SJSA1 (cell line): ENCODE measurements around a stretch of chr9.

GRCh38 chr9:94844938-94845662 lies 118.6 kb downstream of the AOPEP start:
- RAMPAGE, long total RNA, result no peak

DNA sequence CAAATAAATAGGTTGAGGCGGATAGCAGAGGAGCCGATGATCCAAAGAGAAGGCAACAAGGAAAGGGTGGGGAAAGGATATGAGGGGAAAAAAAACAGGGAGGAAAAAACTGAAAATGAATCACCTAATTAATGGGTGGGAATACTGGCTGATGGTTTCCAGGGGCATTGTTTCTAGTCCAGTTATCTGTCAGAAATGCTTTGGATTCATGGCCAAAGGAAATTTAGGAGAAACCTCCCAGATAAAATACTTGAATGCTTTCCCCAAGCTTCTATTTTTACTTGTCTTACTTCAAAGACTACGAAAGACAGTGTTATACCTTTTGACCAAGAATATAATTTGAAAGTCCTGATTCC lies 146.5 kb downstream of the AOPEP start:
- RAMPAGE, long total RNA, result no peak

DNA sequence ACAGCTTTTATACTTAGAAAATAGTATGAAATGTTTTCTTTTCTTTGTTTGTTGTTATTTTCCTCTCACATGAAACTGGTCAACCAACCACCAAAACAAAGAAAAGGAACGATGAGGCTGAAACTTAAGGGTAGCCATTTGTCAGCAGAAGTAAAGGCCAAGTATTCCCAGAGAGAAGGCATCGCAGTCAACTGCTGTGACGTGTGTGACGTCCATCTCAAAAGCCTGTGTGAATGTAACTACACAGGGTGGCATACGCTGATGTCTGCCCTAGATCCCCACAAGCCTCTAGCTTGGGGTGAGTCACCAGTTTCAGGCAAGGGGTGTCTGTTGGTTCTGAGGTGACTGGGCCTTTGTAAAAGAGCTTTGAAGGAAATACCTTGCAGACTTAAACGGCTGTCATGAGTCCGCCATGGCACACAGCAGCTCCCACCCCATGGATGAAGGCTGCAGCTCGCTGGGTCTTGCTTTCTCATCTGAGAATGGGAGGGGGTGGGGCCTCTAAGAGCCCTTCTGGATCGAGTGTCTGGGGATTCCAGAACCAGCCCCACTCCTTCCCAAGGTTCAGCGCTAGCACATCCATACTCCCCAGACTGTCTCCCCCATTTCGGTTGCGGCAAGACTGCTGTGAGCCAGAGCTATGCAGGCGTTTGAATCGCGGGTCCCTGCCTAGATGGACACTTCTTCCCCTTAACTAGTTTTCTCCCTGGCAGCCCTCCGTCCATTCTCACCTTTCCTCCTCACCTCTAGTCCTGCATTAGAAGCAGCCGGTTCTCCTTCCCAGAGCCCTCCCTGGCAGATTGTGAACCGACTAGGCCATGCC lies 183.1 kb downstream of the AOPEP start:
- RAMPAGE, long total RNA, result no peak

- RAMPAGE, long total RNA, result no peak
Observed at GRCh38 chr9:94921748-94922098, 195.2 kb downstream of the AOPEP start.

GRCh38 chr9:94922653-94923371 lies 196.3 kb downstream of the AOPEP start:
- RAMPAGE, long total RNA, result no peak

GRCh38 chr9:94950847-94951440 lies 224.4 kb downstream of the AOPEP start:
- RAMPAGE, long total RNA, result no peak

DNA sequence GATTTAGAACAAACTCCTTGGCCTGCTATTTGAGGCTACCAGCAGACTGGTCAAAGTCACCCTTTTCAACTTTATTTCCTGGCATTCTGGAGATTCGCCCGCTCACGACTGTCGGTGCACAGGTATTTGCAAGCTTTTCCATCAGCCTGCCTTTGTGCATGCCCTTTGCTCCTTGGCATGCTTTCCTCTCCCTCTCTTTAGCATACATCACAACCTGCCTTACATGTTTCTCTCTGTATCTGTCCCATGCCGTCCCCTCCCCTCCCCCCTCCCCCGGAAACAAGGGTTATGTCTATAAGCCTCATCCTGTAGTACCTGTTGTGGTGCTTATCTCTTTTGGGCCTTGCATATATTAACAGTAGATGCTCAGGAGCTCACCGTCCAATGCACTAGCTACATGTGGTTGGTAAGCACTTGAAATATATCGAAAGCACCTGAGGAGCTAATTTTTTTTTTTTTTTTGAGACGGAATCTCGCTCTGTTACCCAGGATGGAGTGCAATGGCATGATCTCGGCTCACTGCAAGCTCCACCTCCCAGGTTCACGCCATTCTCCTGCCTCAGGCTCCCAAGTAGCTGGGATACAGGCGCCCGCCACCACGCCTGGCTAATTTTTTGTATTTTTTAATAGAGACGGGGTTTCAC lies 257.2 kb downstream of the AOPEP start:
- RAMPAGE, long total RNA, result no peak

GRCh38 chr9:94992453-94993099 lies 266.1 kb downstream of the AOPEP start:
- RAMPAGE, long total RNA, result no peak

DNA sequence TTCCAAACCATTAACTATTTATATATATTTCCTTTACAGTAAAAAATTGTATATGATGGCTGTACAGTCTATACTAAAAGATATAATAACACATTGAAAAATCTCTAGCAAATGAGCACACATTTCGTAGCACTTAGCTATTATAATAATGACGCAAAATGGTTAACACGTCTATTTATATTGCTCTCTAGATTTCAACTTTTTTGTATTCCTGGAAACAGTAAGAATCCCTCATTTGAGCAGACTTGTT lies 277.1 kb downstream of the AOPEP start:
- RAMPAGE, long total RNA, result no peak

- RAMPAGE, long total RNA, result no peak
Observed at GRCh38 chr9:95008160-95009018, 281.9 kb downstream of the AOPEP start.

DNA sequence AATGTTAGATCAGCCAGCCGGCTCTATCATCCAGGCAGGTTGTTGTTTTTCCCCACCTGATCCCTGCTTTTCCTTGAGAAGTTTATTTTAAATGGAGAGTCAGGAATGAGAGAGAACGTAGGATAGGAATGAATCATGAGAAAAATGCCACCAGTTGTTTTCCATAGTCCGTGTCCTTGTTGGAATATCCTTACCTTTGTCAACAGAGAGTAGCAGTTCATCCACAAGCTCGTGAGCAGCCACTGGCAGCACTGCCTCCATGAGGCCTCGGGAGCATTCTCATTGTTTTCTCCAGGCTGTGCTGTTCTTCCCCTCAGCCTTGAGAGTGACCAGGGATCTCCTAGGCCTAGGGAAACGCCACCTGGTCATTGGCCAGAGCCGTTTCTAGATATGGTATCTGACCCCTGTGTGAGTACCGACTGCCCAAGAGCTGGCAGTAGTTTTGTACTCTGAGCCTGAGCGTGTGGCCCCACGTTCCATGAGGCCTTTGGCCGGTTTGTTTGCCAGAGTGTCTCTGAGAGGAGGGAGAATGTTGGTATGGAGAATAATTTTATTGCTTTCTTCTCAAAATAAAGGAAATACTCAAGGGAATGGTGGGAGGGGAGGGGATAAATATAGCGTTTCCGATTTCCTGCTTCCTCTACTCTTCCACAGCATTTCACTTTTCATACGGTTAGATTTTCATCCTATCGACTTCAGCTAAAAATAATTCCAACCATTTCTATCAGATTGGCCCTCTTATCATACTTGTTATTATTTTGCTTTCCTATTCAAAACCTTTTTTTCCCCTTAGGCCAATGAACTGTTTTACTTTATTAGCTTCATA lies 293.2 kb downstream of the FANCC start:
- RAMPAGE, long total RNA, result no peak

DNA sequence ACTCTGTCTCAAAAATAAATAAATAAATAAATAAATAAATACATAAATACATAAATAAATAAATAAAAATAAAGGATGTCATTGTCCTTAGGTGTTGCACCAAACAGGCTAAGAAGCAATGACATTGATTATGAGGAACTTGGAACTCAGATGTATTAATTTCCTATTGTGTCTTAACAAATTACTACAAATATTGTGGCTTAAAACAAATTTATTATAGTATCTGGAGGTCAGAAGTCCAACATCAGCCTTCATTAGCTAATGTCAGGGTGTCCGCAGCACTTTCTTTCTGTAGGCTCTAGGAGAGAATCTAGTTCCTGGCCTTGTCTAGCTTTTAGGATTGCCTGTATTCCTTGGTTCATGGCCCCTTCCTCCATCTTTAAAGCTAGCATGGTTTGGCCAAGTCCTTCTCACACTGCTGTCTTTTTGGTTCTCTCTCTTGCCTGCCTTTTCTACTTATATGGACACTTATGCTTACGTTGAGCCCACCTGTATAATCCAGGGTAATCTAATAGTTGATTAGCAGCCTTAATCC lies 275.1 kb downstream of the FANCC start:
- RAMPAGE, long total RNA, result no peak

DNA sequence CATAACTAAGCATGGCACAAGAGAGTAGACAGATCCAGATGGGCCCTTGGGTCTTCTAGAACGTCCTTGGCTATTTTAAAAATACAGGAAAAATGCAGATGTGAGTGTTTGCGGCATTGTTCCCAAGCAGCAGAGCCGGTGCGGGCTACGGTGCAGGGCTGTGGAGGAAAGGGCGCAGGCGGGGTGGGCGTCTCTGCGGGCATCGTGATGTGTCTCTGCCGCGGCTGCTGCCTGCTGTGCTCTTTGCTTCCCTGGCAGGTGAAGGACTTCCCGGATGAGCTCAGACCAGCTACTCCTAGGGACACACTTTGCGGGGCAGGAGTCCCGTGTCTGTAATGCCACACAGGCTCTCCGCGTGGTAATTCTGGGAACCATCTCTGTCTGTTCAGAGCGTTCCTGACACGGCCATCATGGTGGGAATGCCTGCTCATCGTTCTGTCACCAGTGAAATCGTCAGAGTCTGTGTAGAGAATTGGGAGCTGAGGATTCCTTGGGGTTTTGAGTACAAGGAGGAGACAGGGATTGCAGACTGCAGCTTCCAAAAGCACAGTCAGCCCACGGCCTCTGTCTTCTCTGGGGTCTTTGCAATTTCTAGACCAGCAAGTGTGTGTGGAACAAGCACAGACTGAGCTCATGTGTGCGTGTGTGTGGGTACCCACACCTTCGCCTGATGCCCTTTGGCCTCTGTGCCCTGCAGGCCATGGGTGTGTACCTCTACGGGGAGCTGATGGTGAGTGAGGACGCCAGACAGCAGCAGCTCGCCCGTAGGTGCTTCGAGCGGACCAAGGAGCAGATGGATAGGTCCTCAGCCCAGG lies 235.4 kb downstream of the FANCC start:
- RAMPAGE, long total RNA, result no peak

GRCh38 chr9:95102472-95103078 lies 214.9 kb downstream of the FANCC start:
- RAMPAGE, long total RNA, result no peak

DNA sequence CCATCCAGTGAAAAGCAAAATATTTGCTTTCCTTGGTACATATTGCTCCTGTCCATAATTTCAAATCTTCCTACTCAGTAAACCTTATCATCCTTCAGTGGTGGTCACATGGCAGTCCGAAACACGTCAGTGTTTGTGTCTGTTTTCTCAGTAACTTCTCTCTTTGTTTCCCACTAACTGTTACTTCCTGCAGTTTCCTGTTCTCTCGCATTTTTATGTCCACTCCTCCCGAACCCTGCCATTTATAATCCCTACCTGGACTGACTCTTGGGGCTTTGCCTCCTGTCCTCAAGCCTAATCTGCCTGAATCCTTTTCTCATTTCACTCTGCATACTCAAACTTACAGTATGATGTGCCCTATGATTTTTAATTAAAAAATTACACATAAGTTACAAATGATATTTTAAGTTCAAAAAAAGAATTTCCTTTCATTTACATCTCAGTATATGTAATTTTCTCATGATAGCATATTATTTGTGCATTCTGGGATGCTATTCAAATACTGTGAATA lies 128.9 kb downstream of the FANCC start:
- RAMPAGE, long total RNA, result no peak

- RAMPAGE, long total RNA, result no peak
Observed at GRCh38 chr9:95409856-95410421, 92.4 kb upstream of the FANCC start.

- RAMPAGE, long total RNA, result no peak
Observed at GRCh38 chr9:95480075-95480585, 28.9 kb downstream of the PTCH1 start.

GRCh38 chr9:95493978-95495173 lies 14.7 kb downstream of the PTCH1 start:
- RAMPAGE, long total RNA, result no peak

GRCh38 chr9:95729821-95730191 lies 145.7 kb upstream of the ERCC6L2 start:
- RAMPAGE, long total RNA, result no peak

DNA sequence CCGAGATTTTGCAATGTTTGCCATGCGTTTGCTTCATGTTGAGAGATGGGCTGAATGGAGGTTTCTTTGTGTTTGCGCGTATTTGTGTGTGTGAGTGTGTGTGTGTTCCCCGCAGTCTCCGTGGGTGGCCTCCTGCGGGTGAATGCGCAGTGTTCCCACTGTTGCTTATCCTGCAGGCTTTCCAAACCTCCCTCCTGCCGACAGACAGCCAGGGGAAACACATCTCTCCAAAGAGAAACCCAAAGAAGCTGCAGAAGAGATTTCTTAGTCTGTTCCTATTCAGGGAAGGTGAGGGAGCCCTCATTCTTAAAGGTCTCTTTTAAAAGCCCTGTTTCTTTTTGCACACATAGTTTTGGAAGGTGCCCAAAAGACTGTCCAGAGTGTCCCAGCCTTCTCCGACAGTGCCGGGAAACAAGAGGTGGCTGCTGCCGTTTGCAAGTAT lies 103.8 kb upstream of the ERCC6L2 start:
- RAMPAGE, long total RNA, result no peak